Osteocyte (in vitro differentiated cells): Measurements from ENCODE around the genes KIAA1191, RNF44, UNC5A and DDX41.

GRCh38 chr5:176270229-176270708, 32.0 kb downstream of the SIMC1 start:
- PRO-cap = no peak

GRCh38 chr5:176289795-176290768, 51.9 kb downstream of the SIMC1 start:
- PRO-cap = no peak

- PRO-cap = bidirectional peak, plus-strand start at chr5:176361899, minus-strand start at chr5:176361764
Observed at GRCh38 chr5:176361416-176362331, at the start of gene KIAA1191. Gene KIAA1191 (minus strand): TSS chr5:176361764.

DNA sequence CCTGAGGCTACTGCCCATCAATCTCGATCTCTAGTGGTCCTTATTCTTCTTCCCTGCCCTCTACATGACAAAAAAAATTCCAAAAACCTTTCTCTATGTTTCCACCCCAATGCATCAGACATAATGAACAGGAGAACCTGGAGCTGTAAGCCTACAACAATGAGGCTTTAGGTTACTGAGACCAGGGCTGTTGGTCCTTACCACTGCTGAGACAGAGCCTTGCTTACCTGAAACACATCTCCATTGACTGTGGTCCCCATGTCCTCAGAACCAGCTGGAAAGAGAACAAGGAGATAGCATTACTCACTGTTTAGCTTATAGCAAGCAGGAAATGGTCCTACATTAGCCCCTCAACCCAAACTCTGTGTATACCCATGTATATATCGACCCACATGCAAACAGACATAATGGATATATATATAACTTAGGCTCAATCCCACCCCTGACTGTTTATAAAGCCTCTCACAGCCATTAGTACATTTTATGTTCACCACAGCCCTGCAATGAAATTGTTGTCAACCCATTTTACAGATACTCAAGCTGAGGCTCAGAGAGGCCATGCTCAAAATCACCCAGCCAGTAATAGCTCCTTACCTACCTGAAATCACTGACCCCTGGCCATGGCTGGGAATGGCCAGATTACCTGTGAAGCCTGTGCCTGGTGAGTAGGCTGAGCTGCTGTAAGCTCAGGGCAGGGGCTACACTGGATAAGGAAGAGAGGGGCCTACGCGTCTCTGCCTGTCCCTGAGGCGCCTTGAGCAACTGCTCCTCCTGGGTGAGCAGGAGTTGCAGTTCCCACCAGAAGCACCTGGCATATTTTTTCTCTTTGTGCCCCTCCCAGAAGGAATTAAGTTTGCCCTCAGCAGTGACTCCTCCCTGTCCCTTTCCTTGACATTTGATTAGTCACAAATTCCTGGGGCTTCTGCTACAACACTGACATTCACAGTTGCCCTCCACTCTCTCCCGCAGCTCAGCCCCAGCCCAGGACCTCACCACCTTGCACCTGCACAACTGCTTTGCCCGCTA, 6.0 kb downstream of the CLTB start:
- PRO-cap = no peak

DNA sequence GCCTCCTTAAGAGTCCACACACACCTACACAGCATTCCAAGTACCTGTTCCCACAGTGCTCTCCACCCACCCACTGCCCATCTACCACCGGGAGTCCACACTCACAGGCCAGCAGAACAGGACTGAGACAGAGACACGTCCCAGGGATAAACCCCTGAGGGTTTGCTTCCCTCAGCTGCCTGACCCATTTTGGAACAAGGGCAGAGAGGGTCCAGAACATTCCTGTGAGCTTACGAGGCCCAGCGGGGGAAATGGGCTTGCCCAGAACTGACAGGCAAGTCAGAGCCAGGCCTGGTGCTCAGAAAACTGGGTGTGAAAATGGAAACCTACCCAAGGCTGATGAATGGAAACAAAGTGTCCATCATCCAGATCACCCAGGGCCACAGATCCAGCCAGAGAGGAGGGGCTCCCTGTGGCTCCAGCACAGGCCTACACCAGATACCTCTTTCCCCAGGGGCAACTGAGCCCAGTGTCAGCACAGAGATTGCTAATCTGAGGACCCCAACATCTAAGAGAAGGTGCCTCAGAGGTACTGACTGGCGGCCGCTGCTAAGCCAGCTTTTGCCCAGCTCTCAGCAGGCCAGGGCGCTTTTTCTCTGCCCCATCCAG, 3.2 kb downstream of the CLTB start:
- PRO-cap = no peak

GRCh38 chr5:176536372-176536814, 809 bp downstream of the RNF44 start:
- PRO-cap = bidirectional peak, plus-strand start at chr5:176536722, minus-strand start at chr5:176536648

- PRO-cap = bidirectional peak, plus-strand start at chr5:176537196, minus-strand start at chr5:176537148; bidirectional peak, plus-strand start at chr5:176537557, minus-strand start at chr5:176537289
Observed at GRCh38 chr5:176536815-176537673, at the start of gene RNF44. Gene RNF44 (minus strand): TSS chr5:176537402.

GRCh38 chr5:176586471-176587094, 23.4 kb downstream of the GPRIN1 start:
- PRO-cap = no peak

DNA sequence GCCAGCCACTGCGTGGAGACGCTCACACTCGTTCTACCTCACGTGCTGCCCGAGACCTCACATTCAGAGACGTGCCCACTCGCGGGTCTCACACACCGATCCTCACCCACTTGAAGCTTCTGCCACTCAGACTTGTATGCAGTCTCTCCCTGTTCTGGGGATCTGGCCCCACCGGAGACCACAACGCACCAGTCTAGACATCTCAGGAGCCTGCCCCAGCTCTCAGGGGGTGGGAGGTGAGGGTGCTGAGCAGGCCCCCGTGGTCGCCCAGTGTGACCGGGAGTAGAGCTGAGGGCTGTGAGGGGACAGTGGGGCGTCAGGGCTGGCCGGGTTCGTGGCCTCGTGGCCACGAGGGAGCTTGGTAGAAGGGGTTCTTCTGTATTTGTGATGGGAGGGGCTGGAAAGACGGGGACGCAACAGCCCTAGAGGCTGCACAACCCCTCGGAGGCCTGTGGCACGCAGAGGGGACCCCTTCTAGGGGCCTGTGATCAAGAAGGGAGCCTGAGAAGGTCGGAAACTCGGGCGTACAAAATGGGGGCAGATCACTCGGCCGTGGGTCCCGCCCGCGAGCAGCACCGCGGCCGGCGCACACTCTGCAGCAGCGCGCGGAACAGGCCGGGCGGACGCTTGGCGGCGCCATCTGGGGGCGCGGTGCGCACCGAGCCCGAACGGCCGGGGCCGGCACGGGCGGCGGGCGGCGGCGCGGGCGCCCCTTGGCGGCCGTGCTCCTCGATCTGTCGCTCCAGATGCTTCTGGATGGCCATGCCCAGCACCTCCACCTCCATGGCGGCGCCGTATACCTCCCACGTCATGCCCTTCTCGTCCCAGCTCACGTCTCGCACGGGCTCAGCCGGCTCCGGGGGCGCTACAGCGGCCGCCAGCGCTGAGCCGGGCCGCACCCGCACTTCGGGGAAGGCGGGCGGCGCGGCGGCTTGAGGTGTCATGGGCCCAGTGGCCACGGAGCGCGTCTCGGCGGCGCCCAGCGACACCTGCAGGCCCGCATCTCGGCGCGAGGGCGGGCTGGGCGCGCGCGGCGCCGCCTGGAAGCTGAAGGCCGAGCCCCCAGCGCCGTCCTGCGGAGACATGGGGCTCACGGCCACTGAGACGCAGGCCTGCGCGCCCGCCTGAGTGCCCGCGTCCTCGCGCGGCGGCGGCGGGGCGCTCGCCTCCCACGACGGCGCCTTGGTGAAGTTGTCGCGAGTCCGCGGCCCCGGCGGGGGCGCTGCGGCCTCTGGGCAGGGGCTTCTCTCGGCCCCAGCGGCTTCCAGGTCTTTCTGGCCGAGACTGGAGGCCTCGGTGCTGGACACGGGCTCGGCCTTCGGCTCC, 13.2 kb downstream of the GPRIN1 start:
- PRO-cap = no peak

DNA sequence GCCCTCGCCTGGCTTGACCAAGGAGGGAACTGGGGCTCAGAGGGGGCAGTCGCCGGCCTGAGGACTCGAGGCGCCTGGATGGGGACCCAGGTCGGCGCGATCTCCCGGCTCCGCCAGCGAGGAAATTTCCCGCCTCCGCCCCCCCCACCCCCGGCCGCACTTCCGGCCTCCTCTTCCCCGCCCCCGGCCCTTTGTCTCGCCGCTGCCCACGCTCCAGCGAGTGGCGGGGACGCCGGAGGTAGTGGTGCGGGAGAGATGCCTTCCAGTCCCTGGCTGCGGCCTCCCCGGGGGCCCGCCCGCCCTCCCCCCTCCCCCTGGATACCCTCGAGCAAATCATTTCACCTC, 454 bp upstream of the GPRIN1 start:
- PRO-cap = no peak

DNA sequence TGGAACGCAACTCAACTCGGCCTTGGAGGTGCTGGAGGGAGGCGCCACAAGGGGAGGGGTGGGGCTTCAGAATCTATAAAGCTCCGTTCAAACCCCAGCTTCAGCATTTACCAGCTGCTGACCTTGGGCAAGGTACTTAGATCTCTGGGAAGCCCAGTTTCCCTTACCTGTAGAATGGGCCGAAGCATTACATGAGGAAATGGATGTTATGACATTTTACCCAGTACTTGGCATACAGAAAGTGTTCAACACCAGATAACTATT, 1.4 kb downstream of the SNCB start:
- PRO-cap = no peak

DNA sequence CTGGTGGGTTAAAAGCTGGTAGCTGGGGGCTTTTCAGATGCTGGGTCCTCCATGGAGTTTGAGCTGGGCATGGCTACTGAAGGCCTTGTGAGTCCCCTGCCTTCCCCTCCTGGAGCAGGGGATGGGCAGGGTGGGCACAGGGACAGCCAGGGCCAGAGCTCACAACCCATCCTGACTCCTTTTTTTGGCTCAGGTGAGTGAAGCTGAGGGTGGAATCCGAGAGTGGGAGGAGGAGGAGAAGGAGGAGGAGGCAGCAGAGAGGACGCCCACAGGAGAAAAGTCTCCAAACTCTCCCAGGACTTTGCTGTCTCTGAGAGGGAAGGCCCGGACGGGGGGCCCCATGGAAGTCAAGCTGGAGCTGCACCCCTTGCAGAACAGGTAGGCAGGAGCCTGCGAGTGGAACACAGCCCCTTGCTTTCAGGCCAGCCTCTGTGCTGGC, 4.4 kb upstream of the TSPAN17 start:
- PRO-cap = no peak

- PRO-cap = no peak
Observed at GRCh38 chr5:176809493-176810682, at the start of gene UNC5A. Gene UNC5A (plus strand): TSS chr5:176810559.

- PRO-cap = no peak
Observed at GRCh38 chr5:176823859-176824369, 13.6 kb downstream of the UNC5A start.

DNA sequence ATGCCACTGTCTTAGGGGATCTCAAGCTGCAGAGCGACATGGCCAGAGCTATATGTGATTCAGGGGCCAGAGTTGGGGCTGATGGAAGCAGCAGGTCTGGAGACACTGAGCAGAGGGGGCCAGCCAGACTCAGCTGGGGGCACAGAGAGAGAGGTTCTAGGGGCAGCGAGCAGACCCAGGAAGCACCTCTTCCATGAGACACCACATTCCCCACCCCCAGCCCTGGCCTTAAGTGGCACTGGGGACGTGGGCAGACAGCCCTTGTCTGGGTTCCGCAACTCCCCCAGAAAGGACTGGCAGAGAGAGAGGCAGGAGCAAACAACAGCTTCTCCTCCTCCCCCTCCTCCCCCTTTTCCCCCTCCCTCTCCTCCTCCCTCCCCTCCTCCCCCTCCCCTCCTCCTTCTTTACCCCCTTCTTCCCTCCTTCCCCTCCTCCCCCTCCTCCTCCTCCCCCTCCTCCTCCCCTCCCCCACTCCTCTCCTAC, 35.7 kb downstream of the HK3 start:
- PRO-cap = no peak

GRCh38 chr5:177437929-177439278, 8.2 kb upstream of the PRR7 start:
- PRO-cap = no peak

DNA sequence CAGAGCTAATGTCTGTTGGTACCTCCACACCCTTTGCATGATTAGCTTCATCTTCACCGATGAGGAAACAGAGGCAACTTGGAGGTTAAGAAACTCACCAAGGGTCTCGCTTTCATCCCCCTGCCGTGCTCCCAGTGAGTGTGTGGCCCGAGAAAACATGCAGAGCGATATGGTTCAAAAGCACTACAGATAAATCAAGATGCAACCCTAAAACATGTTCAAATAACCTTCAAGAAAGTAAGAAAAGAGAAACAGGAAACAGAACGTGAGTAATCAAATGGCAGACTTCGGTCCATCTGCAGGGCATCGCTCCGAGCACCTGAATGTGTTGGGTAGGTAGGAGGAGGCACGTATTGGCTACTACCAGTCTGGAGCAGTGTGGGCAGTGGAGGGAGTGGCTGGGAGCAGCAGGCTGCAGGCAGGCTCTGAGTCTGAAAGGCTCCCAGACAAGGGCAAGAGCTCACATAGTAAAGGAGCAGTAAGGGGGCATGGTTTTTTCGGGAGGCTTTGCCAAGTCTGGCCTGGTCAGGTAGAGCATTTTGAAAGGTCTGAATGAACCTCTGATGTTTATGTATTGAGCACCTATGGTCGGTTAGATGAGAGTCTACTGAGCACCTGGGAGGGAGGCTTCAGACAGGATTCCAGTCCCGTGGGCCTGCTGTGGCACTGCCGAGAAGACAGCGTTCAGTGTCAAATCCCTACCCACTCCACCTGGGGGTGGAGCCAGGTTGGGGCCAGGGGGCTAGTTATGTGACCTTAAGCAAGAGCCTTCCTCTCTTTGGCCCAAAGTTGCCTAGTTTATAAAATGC, 5.5 kb downstream of the PRR7 start:
- PRO-cap = no peak

DNA sequence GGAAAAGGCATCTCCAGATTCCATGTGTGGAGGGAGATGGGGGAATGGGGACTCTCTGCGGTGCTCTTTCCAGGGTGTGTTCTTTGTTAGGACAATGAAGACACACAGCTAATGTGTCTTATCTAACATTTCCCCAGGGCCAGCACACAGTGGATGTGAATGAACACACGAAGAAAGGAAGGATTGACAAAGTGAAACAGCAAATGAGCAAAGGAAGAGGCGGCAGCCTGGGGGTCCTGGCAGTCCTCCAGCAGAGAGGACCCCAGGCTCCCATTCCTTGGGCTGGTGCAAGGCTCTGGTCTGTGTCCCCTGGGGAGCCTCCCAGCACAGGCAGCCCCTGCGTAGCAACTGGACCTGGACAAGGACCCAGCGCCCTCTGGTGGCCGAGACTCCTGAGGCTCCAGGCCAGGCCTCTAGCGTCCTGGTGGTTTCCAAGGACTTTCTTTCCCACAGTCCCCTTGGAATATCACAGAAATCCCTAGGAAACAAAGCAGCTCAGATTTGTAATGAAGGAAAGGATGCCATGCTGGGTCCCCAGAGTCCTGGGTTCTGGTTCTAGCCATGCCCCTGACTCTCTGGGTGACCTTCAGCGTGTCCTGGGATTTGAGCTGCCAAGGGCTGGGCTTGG, 3.5 kb upstream of the PDLIM7 start:
- PRO-cap = no peak

DNA sequence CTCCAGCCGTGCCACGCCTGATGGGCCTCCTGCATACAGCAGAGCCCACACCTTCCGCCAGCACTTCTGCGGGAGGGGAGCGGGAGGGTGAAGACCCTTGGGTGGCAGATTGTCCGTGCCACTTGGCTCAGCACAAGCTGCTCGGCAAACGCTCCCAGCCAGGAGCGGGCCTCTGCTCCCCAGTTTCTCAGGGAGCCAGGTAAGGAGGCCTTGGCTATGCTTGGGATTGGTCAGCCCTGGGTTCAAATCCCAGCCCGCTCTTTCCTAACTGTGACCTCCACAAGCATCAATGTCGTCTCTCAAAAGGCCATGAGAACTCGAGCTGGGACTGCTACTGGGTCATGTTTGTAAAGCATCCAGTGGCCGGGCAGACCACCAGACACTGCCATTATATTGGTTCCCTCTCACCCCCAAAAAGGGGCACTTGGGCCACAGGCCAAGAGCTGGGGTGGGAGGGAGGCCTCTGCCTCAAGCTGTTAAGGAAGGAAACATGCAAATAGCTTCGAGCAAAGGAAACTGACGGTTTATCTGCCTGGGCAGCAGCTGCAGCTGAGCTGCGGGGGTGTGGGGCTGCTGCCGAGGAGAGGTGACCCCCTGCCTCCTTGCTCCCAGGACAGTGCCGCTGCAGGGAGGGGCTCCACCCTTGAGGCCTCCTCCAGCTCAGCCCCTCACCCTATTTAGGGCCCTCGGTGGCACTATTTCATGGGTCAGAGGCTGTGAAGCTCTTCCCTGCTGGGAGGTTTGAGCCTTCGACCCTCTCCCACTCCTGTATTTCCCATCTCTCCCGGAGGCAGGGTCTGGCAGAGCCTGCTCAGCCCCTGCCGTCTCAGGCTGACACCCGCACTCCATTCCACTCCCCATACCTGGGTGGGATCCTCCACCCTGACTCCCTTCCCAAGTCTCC, 897 bp downstream of the DOK3 start:
- PRO-cap = no peak

- PRO-cap = bidirectional peak, plus-strand start at chr5:177517227, minus-strand start at chr5:177516950; bidirectional peak, plus-strand start at chr5:177517341, minus-strand start at chr5:177517313
Observed at GRCh38 chr5:177516860-177517860, at the start of gene DDX41. Gene DDX41 (minus strand): TSS chr5:177516961.